HT-29 (cell line): ENCODE measurements around a stretch of chr20.

GRCh38 chr20:58877157-58878085 lies 13.8 kb upstream of the GNAS start:
- RAMPAGE, long total RNA, result no peak

GRCh38 chr20:58894556-58895294 lies 3.5 kb downstream of the GNAS start:
- RAMPAGE, long total RNA, result no peak

DNA sequence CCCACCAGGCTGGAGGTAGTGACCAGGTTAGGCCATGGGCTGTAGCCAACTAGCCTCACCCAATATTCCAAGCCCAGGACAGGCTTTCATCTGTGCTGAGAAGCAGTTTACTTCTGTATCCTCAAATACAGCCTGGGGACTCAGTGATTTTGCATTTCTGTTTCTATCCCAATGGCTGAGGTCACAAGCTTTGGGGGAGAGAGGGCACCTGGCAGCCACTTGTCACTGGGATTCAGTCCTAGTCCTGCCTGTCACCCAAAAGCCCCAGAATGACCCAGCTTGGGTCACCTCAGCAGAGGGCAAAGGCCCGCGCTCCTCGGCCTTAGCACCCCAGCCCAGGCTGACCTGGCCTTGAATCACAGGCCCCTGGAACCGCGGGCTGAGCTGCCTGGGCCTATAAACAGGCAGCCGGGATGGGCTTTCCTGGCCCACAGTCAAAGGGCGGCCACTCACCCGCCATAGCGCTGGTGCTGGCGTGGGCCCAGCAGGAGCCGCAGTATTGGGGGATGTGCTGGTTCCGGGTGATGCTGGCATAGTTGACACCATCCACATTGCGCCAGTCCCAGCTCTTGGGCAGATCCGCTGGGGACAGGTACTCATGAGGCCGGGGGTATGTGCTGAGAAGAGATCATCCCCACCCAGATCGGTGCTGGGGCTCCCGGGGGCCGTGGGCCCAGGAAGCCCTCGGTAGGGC lies 1.0 kb downstream of the CTSZ start:
- RAMPAGE, long total RNA, result no peak

DNA sequence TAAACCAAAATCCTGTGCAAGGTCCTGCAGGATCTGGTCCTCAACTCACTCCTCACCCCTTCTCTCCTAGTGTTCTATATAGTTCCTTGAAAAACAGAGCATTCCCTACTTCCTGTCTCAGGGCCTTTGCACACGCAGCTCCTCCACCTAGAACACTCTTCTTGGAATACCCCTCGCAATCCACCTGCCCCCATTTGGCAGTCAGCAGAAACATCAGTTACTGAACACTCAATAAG lies 3.2 kb upstream of the ATP5F1E start:
- RAMPAGE, long total RNA, result no peak

GRCh38 chr20:59179105-59179682 lies 15.6 kb downstream of the ZNF831 start:
- RAMPAGE, long total RNA, result no peak

- RAMPAGE, long total RNA, result no peak
These were observed 32.0 kb downstream of the ZNF831 start for GRCh38 chr20:59195512-59196056.

DNA sequence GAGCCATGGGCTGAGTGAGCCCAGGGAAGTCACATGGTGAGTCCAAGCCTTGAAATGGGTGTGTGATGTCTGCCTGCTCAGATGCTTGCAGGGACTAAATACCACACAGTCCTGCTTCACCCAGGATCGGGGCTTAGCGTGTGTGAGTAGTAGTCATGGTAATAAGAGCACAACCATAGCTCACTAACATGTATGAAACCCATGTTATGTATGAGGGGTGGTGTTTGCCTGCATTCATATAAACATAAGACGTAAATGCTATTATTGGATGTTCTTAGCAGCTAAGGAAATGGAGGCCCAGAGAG lies 112.6 kb downstream of the SYCP2 start:
- RAMPAGE, long total RNA, result no peak

GRCh38 chr20:59948763-59949118 lies 8.6 kb downstream of the FAM217B start:
- RAMPAGE, long total RNA, result no peak

DNA sequence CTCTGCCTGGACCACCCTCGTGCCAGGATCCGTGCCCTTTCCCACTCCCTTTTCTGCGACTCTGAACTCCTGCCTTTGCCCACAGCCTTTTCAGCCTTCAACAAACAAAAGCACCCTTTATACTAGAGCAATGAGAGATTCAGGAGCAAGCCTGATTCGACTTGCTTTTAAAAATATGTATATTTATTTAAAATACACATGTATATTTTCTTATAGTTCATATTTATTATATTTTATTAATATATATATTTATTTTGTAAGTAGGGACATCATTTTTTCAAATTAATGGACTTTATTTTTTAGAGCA lies 19.0 kb downstream of the CDH26 start:
- RAMPAGE, long total RNA, result no peak

GRCh38 chr20:60008143-60008870 lies 50.1 kb downstream of the CDH26 start:
- RAMPAGE, long total RNA, result no peak

DNA sequence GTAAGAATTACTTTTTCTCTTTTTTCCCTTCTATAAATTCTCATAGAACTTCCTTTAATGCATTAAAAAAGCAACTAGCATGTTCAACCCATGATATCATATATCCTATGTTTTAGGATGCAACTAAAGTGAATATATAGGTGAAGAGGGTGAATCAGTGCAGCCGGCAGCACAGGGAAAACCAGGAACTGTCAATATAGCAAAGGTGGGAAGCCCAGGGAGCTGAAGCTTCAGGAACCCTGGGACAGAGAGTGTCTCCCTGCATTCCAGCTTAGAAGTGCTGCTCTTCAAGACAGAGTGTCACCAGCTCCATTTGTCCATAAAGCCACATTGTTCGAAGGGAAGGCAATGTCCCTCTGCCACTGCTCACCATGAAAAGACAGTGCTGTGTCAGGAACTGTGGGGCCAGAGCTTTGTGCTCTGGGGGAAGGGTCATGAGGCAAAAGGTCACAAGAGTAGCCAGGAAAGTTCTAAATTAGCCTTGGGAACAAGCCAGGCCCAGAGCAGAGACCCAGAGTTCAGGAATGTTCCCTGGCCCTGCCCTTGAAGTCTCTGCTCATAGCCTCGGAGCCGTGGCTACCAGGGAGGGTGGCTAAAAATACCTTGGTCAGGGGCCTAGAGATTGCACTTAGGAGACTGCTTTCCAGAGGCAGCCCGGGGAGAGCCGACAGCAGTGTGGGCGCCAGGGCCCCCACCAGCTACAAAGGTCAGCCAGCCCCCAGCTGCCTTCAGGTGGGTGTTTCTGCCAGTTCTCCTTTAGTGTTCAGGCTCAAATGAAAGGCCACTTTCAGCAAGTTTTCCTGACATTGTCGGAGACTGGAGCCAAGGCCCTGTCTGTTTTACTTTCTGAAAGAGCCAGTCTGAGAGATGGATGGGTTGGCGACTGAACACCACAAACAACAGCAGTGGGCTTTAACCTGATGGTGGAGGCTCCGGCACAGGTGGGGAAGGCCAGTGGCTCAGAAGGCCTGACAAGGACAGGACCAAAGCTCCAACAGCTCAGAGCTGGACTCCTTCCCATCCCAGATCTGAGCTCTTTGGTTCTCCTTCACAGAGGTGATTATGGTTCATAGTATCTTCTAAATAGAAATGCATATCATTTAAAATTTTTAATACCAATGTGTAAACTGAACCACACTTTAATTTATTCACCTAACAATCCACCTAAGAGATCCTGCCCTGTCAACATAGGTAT lies 76.1 kb downstream of the CDH26 start:
- RAMPAGE, long total RNA, result no peak

- RAMPAGE, long total RNA, result no peak
These were observed 129.2 kb downstream of the CDH26 start for GRCh38 chr20:60087259-60088030.

GRCh38 chr20:62000283-62000904 lies 65.3 kb downstream of the TAF4 start:
- RAMPAGE, long total RNA, result no peak

DNA sequence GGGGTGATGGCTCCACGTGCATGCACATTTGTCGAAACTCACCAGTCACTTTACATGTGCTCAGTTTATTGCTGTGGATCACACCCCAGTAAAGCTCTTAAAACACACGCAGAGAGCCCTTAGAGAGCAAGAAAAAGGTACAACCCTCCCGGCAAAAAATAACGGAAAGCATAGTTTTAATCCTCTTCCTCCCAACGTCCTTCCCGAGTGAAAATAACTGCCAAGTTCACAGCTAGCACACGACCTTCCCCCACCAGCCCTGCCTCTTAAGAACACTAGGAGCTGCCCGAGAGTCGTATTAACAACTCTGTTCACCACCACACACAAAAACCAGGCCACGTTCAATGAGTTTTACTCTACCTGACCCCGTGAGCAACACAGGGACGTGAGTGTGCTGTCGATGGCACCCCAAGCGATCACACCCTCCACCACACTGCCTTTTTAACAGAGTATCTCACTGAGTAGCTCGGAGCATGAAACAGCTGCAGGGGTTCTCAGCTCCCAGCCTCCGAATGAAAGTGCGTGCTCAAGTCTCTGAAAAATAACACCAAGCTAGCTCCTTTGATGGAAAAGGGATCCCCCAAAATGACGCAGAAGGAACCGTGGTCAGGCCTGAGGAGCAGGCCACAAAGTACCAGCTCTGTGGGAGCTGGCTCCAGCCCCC lies 39.6 kb downstream of the TAF4 start:
- RAMPAGE, long total RNA, result no peak

DNA sequence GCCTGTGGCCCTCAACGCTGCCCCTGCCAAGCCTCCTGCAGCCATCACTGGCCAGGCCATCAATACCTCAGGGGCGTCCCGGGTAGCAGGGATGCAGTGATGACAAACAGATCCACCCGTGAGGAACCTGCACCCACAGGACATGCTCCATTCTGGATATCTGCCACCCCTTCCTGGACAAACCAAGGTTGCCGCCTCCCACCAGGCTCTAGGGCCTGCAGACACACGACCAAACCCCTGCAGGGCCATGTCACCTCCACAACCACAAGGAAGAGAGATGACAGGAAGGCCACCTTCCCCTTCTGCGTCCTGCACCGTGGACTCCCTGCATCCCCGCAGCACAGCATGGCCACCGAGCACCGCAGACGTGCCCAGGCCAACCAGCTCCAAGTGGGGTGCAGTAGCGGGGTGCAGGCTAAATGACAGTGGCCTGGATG lies 13.9 kb downstream of the TAF4 start:
- RAMPAGE, long total RNA, result no peak

- RAMPAGE, long total RNA, result no peak
These were observed 25.3 kb upstream of the LSM14B start for GRCh38 chr20:62097003-62097353.

GRCh38 chr20:62135197-62135541 lies 8.0 kb downstream of the PSMA7 start:
- RAMPAGE, long total RNA, result no peak

GRCh38 chr20:62234183-62234829 lies 4.0 kb upstream of the OSBPL2 start:
- RAMPAGE, long total RNA, result no peak

DNA sequence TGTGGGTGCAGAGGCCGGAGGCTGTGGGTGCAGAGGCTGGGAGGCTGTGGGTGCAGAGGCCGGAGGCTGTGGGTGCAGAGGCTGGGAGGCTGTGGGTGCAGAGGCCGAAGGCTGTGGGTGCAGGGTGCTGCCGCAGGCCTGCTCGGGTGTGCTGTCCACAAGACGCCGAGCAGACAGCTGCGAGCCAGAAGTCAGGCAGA lies 14.4 kb upstream of the ADRM1 start:
- RAMPAGE, long total RNA, result no peak

DNA sequence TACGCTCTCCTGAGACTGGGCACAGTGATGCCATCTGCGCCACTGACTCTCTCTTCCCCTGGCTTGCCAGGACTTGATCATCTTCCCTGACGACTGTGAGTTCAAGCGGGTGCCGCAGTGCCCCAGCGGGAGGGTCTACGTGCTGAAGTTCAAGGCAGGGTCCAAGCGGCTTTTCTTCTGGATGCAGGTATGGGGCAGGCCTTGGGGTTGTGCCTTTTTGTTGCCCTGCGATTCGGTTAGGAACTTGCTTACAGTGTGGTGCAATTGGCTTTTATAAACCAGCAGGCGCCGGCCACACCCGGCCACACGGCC lies 1.6 kb downstream of the ADRM1 start:
- RAMPAGE, long total RNA, result no peak